Temporal lobe (tissue), 2 donors: ENCODE results near the gene MPC1L.

GRCh38 chrX:37783240-37783911 lies 3.5 kb downstream of the CYBB start:
- RAMPAGE, long total RNA, result no peak

DNA sequence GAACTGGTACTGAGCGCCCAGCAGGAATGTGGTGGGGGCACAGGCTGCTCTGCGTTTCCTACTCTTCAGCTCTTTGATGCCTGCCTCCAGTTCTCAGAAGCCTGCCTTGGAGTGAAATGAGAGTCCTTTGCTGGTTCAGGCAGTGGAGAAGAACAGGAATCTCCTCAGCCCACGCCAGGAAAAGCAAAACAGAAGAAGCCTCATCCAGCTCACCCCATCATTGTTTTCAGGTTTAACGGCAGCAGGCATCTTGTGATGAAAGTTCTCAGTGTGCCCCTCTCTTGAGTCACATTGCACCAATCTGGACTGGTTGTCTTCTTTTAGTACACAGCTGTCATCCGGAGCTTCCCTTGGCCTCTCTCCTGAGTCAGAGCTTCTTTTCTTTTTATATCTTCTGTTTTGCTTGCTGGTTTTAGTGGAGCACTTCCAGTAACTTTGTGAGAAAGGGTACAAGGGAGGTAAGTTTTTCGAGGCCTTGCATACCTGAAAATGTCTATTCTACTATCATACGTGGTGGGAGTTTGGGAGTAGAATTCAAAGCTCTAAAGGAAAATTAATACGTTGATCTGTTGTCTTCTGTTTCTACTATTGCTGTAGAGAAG lies 51.0 kb downstream of the TSPAN7 start:
- RAMPAGE, long total RNA, result no peak

- RAMPAGE, long total RNA, result no peak
Observed at GRCh38 chrX:38805292-38805613, 4.0 kb downstream of the MID1IP1 start.

DNA sequence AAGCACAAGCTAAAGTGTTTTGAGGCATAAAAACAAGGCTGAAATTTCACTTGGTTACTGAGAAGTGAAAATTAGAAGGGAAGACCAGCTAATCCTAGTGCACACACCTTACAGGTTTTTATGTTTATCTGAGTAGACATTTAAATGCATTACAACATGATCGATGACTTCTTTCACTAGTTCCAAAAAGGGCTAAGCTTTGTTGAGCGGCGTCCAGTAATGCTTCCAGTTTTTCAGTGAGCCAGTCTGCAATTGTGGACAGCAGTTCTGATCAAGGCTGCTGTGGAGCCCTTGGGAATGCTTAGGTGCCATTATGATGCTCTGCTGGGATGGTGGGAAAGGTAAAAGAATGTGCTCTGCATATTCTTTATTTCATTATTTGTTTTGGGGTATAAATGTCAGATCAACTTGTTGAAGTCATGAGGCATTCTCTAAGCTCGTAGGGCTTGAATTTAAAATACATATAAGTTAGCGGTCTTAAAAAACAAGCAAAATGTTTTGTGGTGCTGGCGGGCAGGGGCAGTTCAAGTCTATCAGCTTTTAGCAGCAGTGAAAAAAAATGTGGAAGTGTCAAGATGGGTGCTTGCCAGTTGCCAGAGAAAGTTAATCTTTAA lies 5.6 kb downstream of the MID1IP1 start:
- RAMPAGE, long total RNA, result no peak

- RAMPAGE, long total RNA, result no peak
Observed at GRCh38 chrX:38817123-38817448, 15.8 kb downstream of the MID1IP1 start.

GRCh38 chrX:38850819-38851230 lies 49.6 kb downstream of the MID1IP1 start:
- RAMPAGE, long total RNA, result no peak

GRCh38 chrX:39309150-39310227 lies 508.2 kb downstream of the MID1IP1 start:
- RAMPAGE, long total RNA, result no peak

GRCh38 chrX:39936817-39937803 lies 160.6 kb downstream of the BCOR start:
- RAMPAGE, long total RNA, result no peak

- RAMPAGE, long total RNA, result no peak
Observed at GRCh38 chrX:40012722-40012939, 85.1 kb downstream of the BCOR start.

GRCh38 chrX:40021160-40021627 lies 76.6 kb downstream of the BCOR start:
- RAMPAGE, long total RNA, result no peak

GRCh38 chrX:40070888-40071216 lies 26.9 kb downstream of the BCOR start:
- RAMPAGE, long total RNA, result no peak

DNA sequence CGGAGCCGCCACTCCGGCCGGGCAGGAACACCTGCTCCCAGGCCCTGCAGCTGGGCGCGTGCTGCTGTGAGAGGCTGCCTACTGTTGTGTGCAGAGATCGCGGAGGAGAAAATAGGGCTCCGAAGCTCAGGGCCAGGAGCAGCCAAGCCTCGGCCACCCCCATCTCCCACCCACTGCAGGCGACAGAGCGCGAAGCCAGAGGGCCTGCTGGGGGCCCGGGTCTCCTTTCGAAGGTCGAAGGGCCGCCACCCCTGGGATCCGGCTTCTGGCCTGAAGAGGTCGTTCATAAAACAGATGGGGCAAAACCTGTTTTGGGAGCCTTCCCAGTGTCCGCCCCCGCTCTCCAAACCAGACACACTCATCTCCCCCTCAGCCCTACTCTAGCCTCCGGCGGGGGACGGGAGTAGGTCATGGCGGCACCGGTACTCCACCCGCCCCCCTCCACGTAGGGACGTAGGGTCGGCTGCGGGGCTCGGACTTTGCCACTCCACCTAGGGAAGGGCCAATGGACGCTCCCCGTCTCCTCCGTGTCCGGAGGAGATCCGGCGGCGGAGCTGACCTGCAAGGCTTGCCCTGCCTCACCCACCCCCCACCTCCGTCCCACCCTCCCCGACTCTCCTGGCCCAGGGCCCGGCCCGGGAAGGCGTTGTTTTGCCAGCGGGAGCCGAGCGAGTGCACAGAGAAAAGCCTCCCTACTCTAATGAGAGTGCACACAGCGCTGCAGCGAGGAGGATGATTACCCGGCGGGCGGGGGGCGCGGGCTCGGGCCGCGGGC lies 8.0 kb upstream of the BCOR start:
- RAMPAGE, long total RNA, result no peak

DNA sequence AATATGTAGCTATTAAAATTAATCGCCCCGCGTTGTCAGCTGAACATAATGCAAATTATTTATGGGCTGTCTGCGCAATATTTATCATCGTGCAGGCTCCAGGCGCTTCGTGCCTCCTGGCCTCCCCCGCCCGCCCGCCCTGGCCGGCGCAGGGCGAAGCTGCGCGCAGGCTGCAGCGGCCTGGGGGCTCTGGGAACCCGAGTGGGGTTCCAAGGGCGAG lies 70.9 kb upstream of the BCOR start:
- RAMPAGE, long total RNA, result no peak

- RAMPAGE, long total RNA, result no peak
Observed at GRCh38 chrX:40172777-40173182, 75.0 kb upstream of the BCOR start.

- RAMPAGE, long total RNA, result no peak
Observed at GRCh38 chrX:40248685-40249191, 151.0 kb upstream of the BCOR start.

DNA sequence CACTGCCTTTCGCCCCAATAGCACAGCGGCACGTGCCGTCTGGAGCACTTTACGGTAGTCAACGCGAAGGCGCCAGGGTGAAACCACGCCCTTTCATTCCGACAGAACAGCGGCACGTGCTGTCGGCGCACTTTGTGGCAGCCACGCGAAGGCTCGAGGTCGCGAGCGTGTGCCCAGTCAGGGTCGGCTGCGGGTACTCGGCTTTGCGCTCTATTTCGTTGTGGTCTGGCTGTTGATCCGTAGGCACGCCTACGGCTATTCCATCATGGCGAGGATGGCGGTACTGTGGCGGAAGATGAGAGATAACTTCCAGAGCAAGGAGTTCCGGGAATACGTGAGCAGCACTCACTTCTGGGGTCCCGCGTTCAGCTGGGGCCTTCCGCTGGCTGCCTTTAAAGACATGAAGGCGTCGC lies at the start of gene MPC1L:
MPC1L (plus strand) TSS at position 128 of the 413 bp plus-strand sequence.
- RAMPAGE, long total RNA, result no peak

- RAMPAGE, long total RNA, result no peak
Observed at GRCh38 chrX:40692696-40693203, 42.6 kb downstream of the MED14 start.

DNA sequence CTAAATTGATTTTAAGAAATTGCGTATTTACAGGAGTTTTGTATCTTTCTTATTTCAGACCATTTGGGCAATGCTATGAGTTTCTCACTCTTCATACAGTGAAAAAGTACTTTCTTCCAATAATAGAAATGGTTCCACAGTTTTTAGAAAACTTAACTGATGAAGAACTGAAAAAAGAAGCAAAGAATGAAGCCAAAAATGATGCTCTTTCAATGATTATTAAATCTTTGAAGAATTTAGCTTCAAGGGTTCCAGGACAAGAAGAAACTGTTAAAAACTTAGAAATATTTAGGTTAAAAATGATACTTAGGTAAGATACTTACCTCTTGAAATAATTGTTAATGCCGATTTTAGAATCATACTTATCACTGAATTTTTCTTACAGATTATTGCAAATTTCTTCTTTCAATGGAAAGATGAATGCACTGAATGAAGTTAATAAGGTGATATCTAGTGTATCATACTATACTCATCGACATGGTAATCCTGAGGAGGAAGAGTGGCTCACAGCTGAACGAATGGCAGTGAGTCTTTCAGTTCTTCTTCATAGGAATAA lies 55.7 kb downstream of the USP9X start:
- RAMPAGE, long total RNA, result no peak

DNA sequence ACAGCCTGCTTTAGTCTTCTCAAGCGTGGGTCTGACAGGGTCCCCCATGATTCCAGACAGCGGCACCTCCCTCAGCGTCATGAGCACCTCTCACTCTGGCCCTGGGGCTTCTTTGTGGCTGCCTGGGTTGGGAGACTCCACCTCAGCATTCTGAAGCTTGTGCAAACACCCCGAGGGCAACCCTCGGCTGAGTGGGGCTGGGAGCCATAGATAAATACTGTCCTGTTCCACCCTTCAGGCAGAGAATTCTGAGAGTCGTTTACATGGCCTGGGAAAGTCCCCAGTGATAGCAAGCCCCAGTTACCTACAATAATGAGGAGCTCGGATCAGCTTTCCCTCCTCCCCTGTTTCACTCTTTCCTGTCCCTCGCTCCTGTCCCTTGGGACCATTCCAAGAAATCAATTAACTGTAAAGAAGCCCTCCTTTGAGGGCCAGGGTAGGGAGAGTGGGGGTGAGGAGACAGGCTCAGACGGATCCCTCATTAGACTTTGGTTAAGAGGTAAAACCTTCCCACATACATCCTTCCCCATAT lies 31.6 kb upstream of the DDX3X start:
- RAMPAGE, long total RNA, result no peak

DNA sequence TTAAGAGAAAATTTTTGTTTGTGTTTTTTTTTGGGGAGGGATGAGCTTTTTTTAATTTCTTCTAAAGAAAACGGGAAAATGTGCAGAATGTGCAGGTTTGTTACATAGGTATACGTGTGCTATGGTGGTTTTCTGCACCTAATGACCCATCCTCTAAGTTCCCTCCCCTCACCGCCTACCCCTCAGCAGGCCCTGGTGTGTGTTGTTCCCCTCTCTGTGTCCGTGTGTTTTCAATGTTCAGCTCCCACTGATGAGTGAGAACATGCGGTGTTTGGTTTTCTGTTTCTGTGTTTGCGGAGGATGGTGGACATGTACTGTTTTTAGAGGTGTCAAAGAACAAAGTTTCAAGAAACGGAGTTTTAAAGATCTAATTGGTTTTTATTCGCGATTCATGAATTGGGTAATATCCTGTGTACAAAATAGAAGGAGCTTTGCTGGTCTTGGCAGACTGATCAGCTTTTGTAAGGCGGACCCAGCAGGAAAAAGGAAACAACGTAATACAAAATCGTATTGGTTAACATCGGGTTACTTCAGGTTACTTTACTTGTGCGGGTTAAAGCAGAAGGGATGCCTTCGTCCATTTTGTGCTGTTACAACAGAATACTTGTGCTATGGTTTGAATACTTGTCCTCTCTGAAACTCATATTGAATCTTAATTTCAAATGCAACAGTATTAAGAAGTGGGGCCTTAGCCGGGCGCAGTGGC lies 11.6 kb upstream of the NYX start:
- RAMPAGE, long total RNA, result no peak